ENCODE data around the genes VAV1, ZNF358 and RETN.

- CAGE, long polyA plus RNA: no peak
- RRBS: no CpG with 5 or more reads among the region's 8 CpGs
Observed at GRCh38 chr19:6441039-6441753, 7.6 kb upstream of the SLC25A41 start.

GRCh38 chr19:6519189-6519628 lies 11.6 kb upstream of the TNFSF9 start:
- CAGE, long polyA plus RNA: no peak
- RRBS: no CpG with 5 or more reads among the region's 8 CpGs

DNA sequence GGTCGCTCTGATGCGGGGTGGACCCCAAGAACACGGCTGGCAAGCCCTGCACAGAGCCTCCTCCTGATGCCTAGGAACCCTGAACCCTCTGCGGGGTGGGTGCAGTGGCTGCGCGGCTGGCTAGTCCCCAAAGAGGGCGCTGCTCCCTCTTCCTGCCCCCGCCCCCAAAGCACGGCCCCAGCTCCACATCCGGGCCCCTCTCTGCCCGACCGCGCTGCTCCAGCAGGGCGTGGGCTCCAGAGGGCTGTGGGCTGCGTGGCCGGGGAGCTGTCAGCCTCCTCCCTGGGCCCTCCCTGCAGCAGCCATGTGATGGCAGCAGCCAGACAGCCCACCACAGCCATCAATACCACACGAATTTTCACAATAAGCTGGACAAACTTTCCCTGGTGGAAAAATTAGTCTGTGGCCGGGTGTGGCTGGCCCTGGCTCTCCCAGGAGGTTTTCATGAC lies 21.1 kb downstream of the TNFSF9 start:
- CAGE, long polyA plus RNA: no peak
- RRBS: 5% methylated on average over 7 of the region's 18 CpGs

DNA sequence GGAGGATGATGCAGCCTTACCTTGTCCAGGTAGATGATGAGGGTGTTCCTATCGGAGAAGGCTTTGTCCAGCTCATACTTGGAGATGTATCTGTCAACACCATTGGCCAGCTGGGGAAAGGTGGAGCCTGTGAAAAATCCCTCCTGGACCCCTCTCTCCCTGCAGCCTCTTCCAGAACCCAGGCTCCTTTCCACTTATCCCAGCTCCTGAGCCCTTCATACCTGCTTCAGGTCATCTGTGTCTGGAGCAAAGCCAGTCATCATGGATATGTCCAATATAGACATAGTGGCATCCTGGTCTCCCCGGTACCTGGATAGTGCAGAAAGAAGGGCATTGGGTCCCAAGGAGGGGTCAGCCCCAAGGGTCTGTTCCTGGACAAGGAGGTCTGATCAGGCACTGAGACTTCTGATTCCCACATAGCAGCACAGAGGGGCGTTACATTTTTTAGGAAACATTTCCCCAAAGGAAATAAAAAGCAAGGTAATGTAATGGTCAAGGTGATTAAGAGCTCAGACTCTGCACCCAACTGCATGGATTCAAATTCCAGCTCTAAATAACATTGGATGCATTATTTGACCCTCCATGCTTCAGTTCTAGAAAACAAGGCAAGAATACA lies 12.1 kb upstream of the TNFSF14 start:
- CAGE, long polyA plus RNA: no peak
- RRBS: no CpG with 5 or more reads among the region's 3 CpGs

GRCh38 chr19:6740559-6741490 lies 1.3 kb downstream of the TRIP10 start:
- CAGE, long polyA plus RNA: start-site peak on the plus strand at chr19:6740892-6740930, 227 and 144 reads in 2 replicates
- RRBS: 2% methylated on average over 17 of the region's 48 CpGs

GRCh38 chr19:6772159-6773056 lies at the start of gene VAV1:
VAV1 (plus strand) TSS chr19:6772708.
- CAGE, long polyA plus RNA: no peak
- RRBS: 53% methylated on average over 8 of the region's 29 CpGs

DNA sequence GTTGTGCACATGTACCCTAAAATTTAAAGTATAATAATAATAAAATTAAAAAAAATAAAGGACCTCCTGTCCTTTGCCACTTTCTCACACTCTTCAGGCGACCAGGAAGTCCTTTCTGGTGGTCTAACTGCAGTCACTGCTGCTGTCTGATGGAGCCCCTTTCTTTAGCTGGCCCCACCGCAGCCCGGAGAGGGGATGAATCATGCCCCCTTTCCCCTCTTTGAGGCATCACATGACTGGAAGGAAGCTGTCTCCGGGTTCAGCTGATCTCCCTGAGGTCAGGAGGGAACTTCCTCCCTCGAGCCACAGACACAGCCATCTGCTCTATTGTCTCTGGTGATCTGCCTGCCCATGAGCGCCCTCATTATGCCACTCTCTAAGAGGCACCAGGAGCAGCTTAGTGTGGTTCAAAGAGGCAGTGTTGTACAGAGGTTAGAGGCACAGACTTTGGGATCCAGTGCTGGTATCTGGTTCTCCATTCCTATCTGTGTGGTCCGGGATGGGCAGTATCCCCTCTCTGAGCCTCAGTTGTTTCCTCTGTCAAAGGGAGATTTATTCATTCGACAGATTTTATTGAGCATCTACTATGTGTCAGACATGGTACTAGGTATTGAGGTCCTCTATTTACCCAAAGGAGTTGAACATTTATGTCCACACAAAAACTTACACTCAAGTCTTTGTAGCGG lies 29.9 kb downstream of the VAV1 start:
- CAGE, long polyA plus RNA: no peak
- RRBS: 26% methylated on average over 2 of the region's 9 CpGs

GRCh38 chr19:7115996-7116713 lies 46.7 kb downstream of the ZNF557 start:
- CAGE, long polyA plus RNA: no peak
- RRBS: no CpG with 5 or more reads among the region's 9 CpGs

- CAGE, long polyA plus RNA: no peak
- RRBS: no CpG with 5 or more reads among the region's 1 CpG
Observed at GRCh38 chr19:7138426-7138943, 69.0 kb downstream of the ZNF557 start.

- CAGE, long polyA plus RNA: no peak
- RRBS: 2% methylated on average over 11 of the region's 29 CpGs
Observed at GRCh38 chr19:7294707-7295337, 608 bp upstream of the INSR start.

DNA sequence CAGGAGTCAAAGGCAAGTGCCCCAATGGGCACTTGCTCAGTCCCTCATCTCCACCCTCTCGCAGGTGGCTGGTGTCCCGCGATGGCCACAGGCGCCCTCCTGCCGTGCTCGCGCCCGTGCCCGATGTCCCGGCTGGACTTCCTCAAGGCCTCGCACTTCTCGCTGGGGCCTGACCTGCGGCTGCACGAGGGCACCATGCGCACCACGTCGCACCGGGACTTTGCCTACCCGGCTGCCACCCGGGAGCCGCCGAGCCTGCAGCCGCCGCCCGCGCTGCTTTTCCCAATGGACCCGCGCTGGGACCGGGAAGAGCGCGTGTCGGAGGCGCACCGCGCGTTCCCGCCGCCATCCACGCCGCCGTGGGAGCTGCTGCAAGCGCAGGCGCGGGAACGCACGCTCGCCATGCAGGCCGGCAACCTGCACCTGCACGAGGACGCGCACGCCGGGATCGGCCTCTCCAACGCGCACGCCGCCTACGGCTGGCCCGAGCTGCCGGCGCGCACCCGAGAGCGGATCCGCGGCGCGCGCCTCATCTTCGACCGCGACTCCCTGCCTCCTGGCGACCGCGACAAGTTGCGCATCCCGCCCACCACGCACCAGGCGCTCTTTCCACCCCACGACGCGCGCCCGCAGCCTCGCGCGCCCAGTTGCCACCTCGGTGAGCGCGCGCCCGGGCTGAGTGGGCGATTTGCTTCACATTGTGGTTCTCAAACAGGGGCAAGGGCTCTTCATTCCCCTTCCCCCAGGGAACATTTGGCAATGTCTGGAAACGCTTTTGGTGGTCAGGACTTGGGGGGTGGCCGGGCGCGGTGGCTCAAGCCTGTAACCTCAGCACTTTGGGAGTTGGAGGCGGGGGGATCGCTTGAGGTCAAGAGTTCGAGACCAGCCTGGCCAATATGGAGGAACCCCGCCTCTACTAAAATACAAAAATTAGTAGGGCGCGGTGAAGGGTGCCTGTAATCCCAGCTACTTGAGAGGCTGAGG lies 3.7 kb downstream of the TEX45 start:
- CAGE, long polyA plus RNA: no peak
- RRBS: 3% methylated on average over 41 of the region's 104 CpGs

GRCh38 chr19:7515776-7516280 lies at the start of gene ZNF358:
ZNF358 (plus strand) TSS chr19:7516103.
- CAGE, long polyA plus RNA: start-site peak on the plus strand at chr19:7515958-7516107, 39 and 27 reads in 2 replicates
- RRBS: under 1% methylated on average over 24 of the region's 55 CpGs

GRCh38 chr19:7516548-7516878 lies 610 bp downstream of the ZNF358 start:
- CAGE, long polyA plus RNA: no peak
- RRBS: no CpG with 5 or more reads among the region's 5 CpGs

DNA sequence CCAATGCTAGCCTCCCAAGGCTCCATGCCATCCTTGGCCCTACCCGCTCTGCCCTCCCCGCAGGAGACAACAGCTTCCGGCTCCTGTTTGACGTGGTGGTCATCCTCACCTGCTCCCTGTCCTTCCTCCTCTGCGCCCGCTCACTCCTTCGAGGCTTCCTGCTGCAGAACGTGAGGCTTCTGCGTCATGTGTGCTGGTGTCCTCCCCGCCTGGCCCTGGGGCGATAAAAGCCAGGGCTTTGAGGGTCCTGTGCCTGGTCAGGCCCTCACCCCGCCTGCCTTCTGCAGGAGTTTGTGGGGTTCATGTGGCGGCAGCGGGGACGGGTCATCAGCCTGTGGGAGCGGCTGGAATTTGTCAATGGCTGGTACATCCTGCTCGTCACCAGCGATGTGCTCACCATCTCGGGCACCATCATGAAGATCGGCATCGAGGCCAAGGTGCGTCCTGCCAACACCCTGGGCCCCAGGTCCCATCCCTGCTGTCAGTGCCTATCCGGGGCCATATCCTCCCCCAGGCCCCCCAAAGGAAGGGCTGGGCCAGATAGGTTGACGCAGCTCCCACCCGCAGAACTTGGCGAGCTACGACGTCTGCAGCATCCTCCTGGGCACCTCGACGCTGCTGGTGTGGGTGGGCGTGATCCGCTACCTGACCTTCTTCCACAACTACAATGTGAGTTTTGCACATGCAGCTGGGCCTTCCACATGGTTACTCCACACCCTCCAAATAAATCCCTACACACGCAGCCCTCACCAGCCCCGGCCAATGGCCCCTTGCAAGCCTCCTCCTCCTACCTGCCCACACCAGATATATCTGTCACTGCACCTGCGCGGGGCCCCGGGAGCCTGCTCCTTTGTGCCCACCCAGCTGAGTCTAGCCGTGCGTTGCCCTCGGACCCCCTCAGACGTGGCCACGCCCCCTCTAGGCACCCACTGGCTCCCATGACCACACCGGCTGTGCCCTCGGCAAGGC lies 6.4 kb downstream of the MCOLN1 start:
- CAGE, long polyA plus RNA: no peak
- RRBS: 90% methylated on average over 5 of the region's 44 CpGs

GRCh38 chr19:7611647-7612004 lies 16.0 kb downstream of the CAMSAP3 start:
- CAGE, long polyA plus RNA: no peak
- RRBS: 72% methylated on average over 5 of the region's 21 CpGs

GRCh38 chr19:7612005-7612312 lies 16.3 kb downstream of the CAMSAP3 start:
- CAGE, long polyA plus RNA: no peak
- RRBS: 93% methylated on average over 2 of the region's 20 CpGs

- CAGE, long polyA plus RNA: no peak
- RRBS: no CpG with 5 or more reads among the region's 11 CpGs
Observed at GRCh38 chr19:7648340-7648906, 11.5 kb downstream of the STXBP2 start.

DNA sequence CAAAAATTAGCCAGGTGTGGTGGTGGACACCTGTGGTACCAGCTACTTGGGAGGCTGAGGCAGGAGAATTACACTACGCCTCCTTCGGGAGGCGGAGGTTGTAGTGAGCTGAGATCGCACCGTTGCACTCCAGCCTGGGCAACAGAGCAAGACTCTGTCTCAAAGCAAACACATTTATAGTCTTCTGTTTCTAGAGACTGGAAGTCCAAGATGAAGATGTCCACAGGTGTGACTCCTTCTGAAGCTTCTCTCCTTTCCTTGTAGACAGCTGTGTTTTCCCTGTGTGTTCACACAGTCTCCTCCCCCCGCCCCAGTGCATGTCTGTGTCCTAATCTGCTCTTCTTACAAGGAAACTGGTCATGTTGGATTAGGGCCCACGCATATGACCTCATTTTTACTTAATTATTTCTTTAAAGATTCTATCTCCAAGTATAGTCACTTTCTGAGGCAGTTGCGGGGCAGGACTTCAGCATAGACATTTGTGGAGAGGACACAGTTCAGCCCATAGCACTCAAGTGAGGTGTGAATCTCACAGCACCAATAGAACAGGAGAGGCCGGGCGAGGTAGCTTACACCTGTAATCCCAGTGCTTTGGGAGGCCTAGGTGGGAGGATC lies 12.4 kb downstream of the STXBP2 start:
- CAGE, long polyA plus RNA: no peak
- RRBS: no CpG with 5 or more reads among the region's 10 CpGs

DNA sequence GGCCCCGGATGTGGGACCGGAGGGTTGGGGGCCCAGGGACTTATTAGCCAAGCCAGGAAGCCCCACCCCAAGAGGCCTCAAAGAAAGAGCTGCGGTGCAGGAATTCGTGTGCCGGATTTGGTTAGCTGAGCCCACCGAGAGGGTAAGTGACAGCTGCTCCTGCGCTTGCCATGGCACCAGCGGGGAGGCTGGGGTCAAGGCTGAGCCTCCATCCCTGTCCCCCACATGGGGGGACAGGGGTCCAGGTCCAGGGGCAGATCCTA lies at the start of gene RETN:
Gene RETN (plus strand): TSS at position 70 of the 263 bp plus-strand sequence.
- CAGE, long polyA plus RNA: no peak
- RRBS: 59% methylated on average over 4 of the region's 8 CpGs

DNA sequence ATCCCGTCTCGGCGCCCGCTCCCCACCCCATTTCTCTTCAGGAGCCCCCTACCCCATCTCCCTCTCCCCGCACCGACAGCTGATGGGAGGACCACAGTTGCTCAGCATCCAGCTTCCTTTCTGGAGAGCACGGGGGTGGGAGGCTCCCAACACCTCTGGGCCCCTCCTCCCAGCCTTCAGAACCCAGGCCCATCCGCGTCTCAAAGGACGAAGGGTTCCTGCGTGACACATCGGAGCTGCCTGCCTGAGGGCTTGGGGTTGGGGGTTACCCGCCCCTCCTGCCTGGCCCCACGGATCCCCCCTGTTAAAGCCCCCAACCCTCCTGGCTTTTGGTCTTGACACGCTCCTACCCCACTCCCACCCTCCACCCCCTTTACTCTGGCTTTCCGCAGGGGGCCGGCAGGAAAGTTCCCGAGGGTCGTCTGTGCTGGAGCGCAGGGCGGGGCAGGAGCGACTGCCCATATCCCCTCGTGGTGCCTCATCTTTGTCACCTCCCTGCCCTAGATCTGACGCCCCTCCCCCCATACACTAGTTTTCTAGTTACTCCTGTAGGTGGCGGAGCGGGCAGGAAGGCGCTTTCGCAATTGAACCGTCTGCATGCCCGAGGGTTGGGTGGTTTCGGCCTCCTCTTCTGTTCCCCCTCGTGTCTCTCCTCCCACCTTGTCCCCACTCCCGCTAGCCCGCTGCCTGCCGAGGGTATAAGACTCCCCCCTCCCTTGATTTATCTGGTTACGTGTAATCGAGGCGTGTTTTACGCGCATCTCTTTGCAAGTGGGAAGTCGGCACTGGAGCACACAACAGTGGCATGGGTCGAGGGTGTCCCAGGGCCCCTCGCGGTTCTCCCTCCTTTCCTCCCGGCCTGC lies 929 bp downstream of the TRAPPC5 start:
- CAGE, long polyA plus RNA: no peak
- RRBS: no CpG with 5 or more reads among the region's 45 CpGs